Ishikawa (cell line): ENCODE measurements around a stretch of chr1.

GRCh38 chr1:59150778-59151667, 145.9 kb upstream of the FGGY start:
- RRBS, result no CpG with 5 or more reads among the region's 8 CpGs

GRCh38 chr1:59298676-59299425, 2.0 kb downstream of the FGGY start:
- RRBS, result no CpG with 5 or more reads among the region's 6 CpGs

GRCh38 chr1:59512190-59512708, 215.4 kb downstream of the FGGY start:
- RRBS, result no CpG with 5 or more reads among the region's 4 CpGs

- RRBS, result no CpG with 5 or more reads among the region's 18 CpGs
Measured at GRCh38 chr1:59533873-59534514, 237.1 kb downstream of the FGGY start.

DNA sequence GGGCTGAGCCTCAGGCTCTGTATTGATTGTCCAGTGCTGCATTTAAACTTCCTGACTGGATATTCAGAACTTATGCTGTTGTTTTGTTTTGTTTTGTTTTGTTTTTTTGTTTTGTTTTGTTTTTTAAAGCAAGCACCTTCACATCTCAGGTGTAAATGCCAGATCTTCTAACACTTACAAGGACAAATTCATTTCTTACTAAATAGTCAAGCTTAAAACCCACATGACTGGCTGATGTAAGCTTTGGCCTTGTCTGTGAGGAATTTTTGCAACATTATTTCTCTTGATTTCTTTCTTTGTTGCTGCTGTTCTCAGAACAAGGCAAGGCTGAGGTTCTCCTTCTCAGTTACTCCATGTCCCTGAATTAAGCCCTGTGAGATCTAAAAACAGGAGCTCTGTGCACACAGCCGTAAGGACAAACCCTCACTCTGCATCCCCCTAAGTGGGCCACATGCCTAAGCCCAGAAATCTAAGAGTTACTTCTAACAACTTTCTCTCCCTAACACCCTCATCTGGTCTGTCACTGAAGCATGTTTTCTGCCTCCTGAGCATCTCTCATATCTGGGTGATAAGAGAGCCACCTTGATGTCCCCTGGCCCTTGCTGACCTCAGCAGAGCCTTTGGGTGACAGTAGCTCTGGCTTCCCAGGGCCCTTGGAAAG, 81.3 kb upstream of the HOOK1 start:
- RRBS, result no CpG with 5 or more reads among the region's 1 CpG

GRCh38 chr1:59816404-59816890, 1.7 kb downstream of the HOOK1 start:
- RRBS, result no CpG with 5 or more reads among the region's 6 CpGs

- RRBS, result no CpG with 5 or more reads among the region's 3 CpGs
Measured at GRCh38 chr1:59845139-59845536, 30.4 kb downstream of the HOOK1 start.

- RRBS, result no CpG with 5 or more reads among the region's 8 CpGs
Measured at GRCh38 chr1:59862516-59863509, 48.1 kb downstream of the HOOK1 start.

DNA sequence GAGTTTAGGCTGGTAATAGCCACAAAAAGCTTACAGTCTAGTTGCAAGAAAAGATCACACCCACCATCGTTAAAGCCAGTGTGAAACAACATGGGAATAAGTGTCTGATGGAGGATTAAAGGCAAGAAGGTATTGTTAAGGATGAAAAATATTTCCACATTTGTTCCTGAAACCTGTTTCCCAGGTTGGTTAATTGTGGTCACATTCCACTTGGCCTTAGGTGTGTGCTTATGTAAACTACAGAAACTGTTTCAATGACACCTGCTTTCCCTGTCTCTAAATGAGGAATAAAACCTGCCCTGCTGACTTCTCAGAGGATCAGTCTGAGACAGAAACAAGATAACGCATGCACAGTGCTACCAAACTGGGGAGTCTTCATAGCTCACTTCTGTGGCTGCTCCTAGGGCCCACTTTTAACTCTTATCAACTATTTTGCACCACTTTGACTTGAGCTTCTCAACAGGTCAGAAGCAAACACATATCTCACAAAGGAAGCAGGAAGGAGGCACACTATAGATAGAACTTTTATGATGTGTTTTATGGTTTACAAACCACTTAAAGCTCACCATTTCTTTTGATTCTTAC, 33.7 kb downstream of the CYP2J2 start:
- RRBS, result no CpG with 5 or more reads among the region's 2 CpGs

DNA sequence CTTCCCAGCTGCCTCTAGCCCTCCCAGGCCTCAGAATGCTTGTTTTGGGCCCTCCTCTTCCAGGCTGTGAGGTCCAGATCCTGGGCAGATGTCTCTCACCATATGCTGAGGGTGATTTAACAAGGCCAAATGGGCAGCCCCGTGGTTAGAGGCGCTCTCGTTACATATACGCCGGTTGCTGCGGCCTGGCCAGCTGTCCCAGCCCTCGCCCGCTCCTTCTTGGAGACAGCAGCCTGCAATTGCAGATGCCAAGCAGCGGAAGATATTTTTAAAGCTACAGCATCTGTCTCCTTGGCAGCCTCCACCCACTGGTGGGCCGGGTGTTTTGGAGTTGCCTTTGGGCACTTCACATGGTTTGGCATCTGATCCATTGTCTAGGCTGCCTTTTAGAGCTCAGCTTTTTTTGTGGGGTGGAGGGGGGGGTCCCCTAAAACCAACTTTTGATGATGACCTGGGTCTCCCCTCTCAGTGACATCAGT, 178.7 kb upstream of the NFIA start:
- RRBS, result no CpG with 5 or more reads among the region's 10 CpGs

- RRBS, result 2% methylated on average over 7 of the region's 49 CpGs
Measured at GRCh38 chr1:61076650-61077618, 5.4 kb upstream of the NFIA start.

DNA sequence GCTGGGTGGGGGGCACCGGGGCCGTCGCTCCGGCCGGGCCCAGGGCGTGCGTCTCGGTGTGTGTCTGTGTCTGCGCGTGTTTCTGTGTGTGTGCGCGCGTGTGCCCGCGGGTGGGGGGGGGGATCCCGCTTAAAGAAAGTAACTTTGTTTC, 392 bp downstream of the NFIA start:
- RRBS, result no CpG with 5 or more reads among the region's 16 CpGs

- RRBS, result no CpG with 5 or more reads among the region's 3 CpGs
Measured at GRCh38 chr1:61152486-61153468, 70.4 kb downstream of the NFIA start.

DNA sequence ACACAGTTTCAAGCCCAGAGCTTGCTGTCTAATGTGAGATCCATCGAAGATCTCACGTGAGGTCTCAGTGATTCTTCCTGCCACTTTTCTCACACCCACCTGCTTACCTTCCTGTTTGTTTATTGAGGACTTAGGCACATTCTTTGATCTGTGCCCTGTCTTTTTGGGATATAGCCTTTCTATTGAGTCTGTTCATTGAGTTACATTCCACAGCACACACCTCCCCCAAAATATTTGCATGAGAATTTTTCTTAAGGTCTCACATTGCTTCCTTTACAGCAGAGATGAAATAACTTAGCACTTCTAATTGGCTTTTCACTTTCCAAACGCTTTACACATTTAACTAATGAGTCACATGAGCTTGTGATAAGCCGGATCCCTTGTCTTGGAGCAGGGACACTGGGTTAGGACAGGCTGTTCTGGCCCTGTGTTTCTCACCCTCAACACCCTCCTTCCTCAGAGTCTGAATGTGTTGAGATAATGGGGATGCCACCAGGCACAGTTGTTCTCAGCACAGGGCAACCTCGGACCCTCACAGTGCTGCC, 288.3 kb downstream of the TM2D1 start:
- RRBS, result no CpG with 5 or more reads among the region's 5 CpGs

- RRBS, result no CpG with 5 or more reads among the region's 9 CpGs
Measured at GRCh38 chr1:61457269-61457945, 267.5 kb downstream of the TM2D1 start.

- RRBS, result 15% methylated on average over 2 of the region's 14 CpGs
Measured at GRCh38 chr1:62286638-62287336, 32.4 kb downstream of the KANK4 start.

- RRBS, result no CpG with 5 or more reads among the region's 1 CpG
Measured at GRCh38 chr1:62444450-62444969, 7.7 kb downstream of the USP1 start.

GRCh38 chr1:63560232-63560662, 33.0 kb upstream of the PGM1 start:
- RRBS, result no CpG with 5 or more reads among the region's 6 CpGs

DNA sequence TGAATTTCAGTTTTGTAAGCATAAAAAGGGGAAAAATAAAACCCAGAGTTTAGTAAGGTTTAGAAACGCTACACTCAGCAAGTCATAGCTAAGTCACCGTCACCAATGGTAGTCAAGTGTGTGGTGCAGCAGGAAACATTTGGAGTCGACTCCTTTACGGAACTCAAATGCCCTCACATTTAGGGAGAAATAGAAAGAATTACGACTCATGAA, 519 bp upstream of the PGM1 start:
- RRBS, result no CpG with 5 or more reads among the region's 5 CpGs

- RRBS, result no CpG with 5 or more reads among the region's 6 CpGs
Measured at GRCh38 chr1:63810360-63811079, 36.7 kb downstream of the ROR1 start.